B cell (primary cell): ENCODE results near the gene ERMARD.

DNA sequence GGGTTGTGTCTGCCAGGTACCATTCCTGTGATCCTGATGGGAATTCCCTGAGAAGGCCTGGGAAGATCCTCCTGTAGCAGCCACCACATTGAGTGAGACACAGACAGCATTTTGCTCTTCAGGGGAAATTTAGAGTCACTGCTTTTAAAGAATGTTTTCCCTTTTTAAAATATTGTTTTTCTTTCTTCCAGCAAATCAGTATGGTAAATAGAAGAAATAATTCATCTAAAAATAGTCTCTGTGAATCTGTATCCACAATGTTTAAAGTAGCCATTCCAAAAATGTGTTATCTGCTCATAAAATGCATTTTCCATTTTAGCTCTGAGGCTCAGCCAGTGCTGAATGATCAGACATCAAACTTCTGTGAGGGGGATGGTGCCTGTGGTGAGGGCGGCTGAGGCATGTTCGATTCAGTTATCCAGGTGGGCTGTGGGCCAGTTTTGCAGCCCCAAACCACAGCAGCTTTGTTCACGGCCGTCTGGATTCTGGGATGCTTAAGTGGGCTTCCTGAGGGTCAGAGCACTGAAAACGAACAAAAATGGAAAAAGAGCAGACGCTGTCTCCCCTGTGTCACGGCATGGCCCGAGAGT is 134.7 kb upstream of the THBS2 start:
- PRO-cap = no peak
- CAGE, long polyA plus RNA = no peak

DNA sequence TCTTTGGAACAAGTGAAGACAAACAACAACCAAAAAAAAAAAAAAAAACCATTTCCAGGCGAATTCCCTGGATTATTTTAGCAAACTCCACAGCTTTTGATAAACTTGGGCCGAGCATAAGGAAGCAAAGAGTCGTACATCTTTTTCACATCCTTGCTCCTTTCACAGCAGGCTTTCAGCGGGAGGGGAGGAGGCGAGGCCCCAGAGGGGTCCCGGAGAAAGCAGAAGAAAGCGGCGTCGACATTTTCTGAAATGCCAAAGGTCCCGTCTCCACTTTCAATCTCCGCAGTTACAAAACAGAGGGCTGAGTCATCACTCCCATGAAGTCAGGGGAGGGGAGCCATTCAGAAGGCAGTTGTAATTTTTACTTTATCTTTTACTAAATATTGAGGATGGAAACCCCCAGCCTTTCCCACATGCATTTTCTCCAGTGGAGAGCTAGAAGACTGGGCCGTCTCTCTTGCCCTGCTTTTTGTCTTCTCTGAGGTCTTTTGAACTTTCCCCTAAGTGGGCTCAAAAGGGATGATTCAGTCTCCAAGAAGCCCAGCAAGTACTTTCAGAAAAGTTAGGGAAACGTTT is 174.2 kb upstream of the THBS2 start:
- PRO-cap = no peak
- CAGE, long polyA plus RNA = no peak

GRCh38 chr6:169452111-169453018 is 198.7 kb upstream of the THBS2 start:
- PRO-cap = no peak
- CAGE, long polyA plus RNA = no peak

GRCh38 chr6:169576975-169577854 is 124.6 kb downstream of the WDR27 start:
- PRO-cap = no peak
- CAGE, long polyA plus RNA = no peak

- PRO-cap = no peak
- CAGE, long polyA plus RNA = no peak
Measured at GRCh38 chr6:169627787-169628441, 73.9 kb downstream of the WDR27 start.

GRCh38 chr6:169688984-169689677 is 12.7 kb downstream of the WDR27 start:
- PRO-cap = no peak
- CAGE, long polyA plus RNA = no peak

GRCh38 chr6:169690301-169690835 is 11.5 kb downstream of the WDR27 start:
- PRO-cap = no peak
- CAGE, long polyA plus RNA = no peak

DNA sequence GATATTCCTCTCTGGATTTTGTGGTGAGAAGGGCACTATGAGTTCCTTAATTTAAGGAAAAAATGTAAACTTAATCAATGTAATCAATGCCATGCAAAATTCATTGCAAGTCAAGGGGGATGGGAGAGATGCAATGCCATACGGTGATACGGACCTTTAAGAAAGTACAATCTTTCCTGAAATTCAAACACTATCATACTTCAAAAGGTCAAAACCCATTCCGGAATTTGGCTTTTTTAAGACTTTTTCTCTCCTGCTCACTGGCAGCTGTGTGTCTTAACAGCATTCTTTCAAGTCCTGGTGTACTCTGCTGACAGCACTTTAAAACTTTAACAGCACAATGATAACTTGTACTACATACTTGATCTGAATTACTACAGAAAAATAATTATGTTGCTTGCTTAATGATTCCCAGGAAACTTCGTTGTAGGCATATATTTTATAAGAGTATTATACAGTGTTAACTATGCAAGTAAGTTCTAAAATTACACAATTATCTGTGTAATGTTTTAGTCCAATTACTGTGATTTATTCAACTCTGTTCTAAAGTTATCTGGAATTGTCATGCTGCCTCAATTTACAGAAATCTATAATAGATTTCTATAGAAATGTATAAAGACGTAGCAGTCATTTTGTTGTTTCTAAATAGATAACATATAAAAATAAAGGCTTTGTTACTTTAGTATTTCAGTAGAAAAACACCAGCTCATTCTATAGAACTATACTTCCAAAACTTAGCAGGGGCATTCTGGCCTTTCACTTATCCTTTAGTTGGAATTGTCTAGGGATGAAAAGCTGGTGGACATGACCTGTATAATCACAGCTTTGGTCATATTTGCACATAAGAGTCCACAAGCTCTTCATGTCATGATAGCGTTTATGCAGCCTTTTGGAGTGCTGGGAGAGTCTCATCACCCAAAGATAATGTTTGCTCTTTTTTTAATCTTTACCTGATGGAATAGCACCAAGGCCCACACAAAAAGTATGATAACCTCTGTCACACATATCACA is 2.6 kb downstream of the C6orf120 start:
- PRO-cap = no peak
- CAGE, long polyA plus RNA = no peak

DNA sequence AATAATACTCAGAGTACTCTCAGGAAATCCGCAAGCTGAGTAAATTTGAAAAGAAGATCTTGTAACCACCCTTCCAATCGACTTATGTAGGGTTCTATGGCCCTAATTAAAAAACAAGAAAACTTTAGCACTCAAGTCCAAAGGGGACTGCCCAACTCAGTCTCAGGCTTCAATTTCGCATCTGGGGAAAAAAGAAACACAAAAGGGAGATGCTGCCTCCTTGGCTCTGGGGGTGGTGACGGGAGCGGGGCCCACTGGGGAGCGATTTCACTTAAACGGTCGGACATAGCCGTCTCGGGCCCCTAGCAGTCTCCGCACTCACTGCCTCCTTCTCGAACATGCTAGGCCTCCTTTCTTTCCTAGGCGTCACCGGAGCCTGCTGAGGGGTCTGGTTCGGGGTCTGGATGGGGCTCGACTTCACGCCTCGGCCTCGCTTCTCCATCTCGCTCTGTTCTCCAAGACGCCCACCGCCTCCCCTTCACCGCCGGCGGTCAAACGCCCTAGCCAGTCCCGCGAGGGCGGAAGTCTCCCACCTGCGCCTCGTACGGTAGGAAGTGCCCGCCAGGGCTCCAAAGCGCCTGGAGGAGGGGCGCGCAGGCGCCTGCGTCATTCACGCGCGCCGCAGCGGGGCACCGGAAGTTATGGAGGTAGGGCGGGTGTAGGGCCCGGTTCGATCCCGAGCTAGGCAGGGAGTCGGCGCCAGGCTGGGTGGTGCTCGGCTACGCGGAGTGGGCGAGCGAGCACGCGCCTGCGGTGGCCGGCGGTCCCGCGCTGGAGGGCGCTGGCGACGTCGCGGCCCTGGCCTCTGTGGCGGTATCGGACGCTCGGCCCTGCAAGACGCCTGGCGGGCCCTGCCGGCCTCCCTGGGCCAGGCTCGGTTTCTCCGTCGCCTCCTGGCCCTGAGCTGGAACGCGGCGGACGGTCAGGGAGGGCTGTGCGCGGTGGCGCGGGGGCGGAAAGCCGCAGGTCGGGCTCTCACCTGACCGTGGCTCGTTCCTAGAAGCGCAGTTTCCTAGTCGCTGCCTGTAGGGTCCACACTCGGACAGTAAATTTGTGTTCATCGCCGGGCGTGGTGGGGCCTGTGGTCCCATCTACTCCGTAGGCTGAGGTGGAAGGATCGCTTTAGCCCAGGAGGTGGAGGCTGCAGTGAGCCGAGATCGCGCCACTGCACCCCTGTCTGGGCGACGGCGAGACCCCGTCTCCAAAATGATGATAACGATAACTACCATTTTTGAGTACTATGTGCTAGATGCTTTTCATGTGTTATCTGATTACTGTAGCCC is at the start of gene ERMARD:
ERMARD (plus strand) TSS at position 606 of the 1,283 bp plus-strand sequence.
- PRO-cap = bidirectional peak, plus-strand start at position 188 of the sequence, minus-strand start outside the sequence; bidirectional peak, plus-strand start at position 688 of the sequence, minus-strand start at position 546 of the sequence; bidirectional peak, plus-strand start at position 1,090 of the sequence, minus-strand start at position 998 of the sequence
- CAGE, long polyA plus RNA = start-site peak on the minus strand centred at position 541 of the sequence, 21 bp wide, 17 and 19 reads in 2 replicates

GRCh38 chr6:169789891-169790186 is 38.4 kb downstream of the ERMARD start:
- PRO-cap = no peak
- CAGE, long polyA plus RNA = no peak

GRCh38 chr6:169851622-169852811 is 100.6 kb downstream of the ERMARD start:
- PRO-cap = no peak
- CAGE, long polyA plus RNA = no peak

- PRO-cap = no peak
- CAGE, long polyA plus RNA = no peak
Measured at GRCh38 chr6:169935310-169935573, 183.8 kb downstream of the ERMARD start.

GRCh38 chr6:169961541-169962490 is 210.4 kb downstream of the ERMARD start:
- PRO-cap = unidirectional peak, plus-strand start at chr6:169961982
- CAGE, long polyA plus RNA = no peak

DNA sequence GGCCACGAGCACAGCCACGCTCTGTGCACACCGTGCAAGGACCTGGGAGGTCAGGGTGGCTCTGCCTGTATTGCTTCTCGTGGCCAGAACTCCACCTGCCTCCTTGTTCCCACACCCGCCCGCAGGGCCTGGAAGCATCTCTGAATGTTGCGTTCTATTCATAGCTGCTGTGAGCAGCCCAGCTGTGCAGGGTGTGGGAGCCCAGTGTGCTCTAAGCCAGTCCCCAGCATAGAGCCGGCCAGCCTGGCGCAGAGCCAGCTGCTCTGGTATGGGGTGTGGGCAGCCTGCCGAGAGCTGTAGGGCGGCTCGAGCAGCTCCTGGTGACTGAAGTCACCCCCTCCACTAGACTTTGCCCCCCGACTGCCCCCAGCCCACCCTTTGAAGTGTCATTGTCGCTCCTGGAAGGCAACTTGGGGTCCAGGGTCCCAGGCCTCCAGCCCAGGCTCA is 161.1 kb downstream of the DLL1 start:
- PRO-cap = no peak
- CAGE, long polyA plus RNA = no peak

DNA sequence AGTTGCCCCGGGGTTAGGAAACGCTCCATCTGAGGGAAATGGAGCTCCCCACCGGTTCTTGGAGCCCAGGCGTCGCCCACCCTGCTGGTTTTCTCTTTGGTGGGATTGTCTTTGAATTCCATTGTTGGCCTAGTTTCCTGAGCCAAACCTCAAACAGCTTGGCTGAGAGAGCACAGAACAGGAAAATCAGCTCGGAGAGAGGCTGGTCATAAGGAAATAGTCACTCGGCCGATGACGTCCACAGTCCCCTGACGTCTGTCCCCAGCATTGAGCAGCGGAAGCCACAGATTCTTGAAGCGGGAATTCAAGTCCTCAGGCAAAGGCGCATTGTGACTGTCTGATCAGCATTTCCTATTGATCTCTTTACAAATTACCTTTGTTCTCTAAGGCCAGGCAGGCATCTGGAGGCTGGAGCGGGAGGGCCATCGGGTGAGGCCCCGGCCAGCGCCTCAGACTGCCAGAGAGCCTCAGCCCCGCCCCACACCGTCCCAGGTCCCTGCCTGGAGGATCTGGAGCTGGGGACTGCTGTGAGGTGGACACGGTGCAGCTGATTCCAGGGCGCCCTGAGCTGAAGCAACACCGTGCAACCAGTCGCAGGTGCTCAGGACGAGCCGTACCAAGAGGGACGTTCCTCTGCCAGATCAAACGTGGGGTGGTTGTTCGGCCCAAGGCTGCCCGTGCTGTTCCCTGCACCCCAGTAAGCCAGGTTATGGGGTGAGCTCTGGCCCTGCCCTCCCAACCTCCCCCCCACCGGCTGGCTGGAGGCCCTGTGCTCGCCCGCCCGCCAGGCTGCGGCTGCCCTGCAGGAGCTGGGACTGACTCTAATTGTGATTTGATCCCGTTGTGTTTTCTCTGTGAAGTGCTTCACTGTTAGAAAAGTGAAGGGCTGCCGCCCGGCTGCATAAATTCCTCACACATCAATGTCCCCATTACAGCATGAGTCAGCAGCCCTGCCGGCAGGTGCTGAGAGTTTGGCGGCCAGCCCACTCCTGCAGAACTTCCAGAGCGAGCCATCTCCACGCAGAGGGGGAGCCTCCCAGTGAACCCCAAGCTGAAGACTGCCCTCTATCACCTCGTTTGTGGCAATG is 138.3 kb downstream of the DLL1 start:
- PRO-cap = no peak
- CAGE, long polyA plus RNA = no peak

DNA sequence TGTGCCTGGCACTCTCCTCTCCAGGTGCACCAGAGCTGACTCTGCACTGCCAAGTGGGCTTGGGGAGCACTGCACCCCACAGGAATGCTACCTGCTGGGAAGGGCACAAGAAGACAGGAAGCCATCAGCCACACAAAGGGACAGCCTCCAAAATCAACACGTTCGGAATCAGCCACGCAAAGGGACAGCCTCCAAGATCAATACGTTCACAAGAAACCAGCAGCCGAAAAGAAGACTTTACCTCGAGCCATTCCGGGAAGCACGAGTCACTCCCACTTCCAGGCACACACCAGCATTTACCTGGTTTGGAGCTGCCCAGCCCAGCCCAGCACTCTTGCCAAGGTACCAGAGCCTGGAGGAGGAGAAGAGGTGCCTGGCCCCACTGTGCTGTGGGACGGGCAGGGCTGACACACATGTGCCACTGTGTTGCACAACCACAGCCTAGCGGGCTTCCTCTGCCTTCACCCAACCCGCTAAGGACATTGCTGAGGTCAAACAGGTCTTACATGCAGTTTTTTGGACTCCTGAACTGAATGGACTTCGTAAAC is 65.7 kb downstream of the DLL1 start:
- PRO-cap = no peak
- CAGE, long polyA plus RNA = no peak

DNA sequence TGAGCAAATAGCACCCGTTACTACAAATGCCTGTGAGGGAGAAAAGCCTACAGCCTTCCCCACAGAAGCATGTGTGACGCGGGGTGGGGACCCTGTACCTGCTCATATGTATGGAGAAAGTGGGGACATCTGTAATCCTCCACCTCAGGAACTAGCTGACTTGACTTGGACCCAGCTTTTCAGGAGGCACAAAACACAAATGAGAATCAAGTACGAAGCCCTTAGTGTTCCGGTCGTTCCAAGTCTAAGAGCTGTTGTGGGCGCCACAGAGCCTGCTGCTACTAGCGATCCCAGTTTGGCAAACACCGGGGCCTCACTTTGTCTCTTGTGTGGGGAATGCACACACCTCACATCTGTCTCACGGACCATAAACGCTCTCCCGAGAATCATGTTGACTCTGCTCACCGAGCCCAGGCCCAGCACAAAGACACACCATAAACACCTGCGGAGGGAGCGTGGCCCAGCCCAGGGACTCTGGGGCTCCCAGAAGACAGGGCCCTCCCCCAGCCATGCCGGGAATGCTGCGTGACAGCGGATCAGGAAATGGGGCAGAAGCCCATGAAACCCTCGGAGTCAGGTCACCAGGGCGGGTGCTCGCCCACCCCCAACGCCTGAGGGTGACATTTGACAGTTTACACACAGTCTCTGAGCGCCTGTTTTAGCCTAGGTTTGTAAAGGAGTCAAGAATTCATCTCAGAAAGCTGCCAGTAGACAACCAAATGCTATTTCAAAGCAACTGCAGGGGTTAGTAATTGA is 21.5 kb downstream of the DLL1 start:
- PRO-cap = no peak
- CAGE, long polyA plus RNA = no peak

DNA sequence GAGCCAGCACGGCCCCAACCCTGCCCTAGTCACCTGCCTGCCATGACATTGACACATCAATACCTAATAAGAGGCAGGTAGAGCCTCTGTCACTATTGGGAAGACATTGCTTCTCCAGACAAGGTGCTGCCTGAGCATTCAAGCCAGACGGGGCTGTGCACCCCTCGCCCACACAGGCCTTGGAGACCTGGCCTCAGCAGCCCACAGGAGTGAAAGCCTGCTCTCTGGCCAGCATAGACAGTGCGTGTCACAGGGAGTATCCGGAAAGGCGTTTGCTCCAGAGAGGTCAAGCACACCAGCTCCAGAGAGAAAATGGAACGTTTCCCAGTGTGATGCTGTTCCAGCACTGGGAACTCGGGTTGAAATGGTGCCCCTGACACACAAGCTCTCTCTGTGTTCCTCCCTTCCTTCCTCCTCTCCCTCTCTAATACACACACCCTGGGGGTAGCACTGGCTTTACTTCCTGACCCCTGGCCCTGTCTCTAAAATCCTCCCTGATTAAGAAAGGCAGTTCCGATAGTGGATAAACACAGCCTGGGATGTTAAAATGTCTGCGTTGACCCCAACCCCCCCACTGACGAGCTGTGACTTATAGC is 3.3 kb downstream of the DLL1 start:
- PRO-cap = no peak
- CAGE, long polyA plus RNA = no peak

DNA sequence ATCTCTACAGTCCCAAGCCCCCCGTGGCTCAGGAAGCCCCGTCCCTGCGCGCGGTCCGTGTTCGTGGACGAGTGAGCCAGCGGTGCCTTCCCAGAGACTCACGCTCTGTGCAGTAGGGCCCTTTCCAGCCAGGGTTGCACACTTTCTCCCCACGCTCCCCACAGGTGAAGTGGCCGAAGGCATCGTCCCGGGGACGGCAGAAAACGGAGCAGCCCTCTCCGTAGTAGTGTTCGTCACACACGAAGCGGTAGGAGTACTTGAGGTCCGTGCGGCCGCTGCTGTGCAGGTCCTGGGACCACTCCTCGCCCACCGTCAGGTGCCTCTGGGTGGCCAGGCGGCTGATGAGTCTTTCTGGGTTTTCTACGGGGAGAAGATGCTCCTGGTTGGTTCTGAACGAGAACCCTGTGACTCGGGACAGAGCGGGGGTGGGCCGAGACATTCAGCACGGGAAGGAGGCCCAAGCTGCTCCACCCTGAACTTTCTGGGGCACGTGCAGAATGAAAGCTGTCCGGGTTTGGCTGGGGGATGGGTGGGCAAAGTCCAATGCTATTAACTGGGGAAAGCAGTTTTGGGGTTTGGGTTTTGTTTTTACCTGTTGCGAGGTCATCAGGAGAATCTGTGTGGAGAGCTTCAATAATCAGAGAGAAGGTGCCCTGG is 2.6 kb downstream of the DLL1 start:
- PRO-cap = no peak
- CAGE, long polyA plus RNA = no peak

DNA sequence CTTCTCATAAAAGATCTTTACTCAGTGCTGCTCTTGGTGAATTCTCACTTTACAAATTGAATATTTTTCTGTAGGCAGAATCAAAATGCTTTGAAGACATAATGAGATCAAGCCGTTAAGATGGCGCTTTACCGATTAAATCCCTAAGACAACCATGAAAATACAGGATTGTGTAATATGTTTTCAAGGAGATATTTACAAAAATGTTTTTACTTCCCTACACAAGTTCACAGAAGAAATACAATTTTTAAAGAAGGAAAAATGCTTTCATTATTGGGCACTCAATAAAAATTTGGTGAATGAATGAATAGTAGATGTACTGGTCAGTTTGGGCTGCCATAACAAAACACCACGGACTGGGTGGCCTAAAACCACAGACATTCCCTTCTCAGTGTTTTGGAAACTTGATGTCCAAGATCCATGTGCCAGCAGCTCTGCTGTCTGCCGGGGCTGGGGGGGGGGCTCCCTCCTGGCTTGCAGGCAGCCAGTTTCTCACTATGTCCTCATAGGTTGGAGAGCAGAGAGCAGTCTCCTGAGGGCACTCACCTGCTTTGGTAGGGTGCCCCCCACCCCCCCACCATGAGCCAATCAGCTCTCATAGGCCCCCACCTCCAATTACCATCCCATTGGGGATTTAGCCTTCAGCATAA is 61.9 kb downstream of the FAM120B start:
- PRO-cap = no peak
- CAGE, long polyA plus RNA = no peak